Metanephros (tissue), 2 donors: ENCODE measurements around the genes CC2D2B and PIK3AP1.

- RAMPAGE, long total RNA = no peak
Measured at GRCh38 chr10:95628158-95629361, 28.0 kb downstream of the ALDH18A1 start.

- RAMPAGE, long total RNA = no peak
Measured at GRCh38 chr10:95661715-95662175, 5.2 kb upstream of the ALDH18A1 start.

GRCh38 chr10:95756260-95757243 lies 589 bp downstream of the ENTPD1 start:
- RAMPAGE, long total RNA = no peak

- RAMPAGE, long total RNA = no peak
Measured at GRCh38 chr10:95793640-95793978, 37.6 kb downstream of the ENTPD1 start.

DNA sequence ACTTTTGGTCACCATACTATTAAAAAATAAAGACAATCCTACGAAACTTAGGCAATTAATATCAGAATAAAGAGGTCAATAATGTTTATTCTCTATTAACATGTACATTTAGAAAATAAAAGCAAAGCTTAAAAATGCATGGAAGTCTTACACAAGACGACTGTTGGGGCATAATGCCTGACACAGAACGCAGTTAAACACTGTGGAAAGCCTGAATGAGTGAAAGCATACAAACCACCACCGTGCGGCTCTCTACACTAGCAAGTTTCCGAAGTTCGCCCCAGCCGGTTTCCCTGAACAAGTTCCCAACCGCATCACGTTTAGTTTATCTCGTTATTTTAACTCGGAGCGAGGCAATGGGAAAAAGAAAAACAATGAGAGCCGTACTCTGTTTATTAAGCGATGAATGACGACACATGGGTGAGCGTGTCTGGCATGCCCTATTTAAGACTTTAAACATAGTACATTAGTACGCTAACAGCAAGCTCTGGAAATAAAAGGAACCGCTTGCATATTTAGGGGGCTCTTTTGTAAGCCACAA lies 809 bp upstream of the CC2D2B start:
- RAMPAGE, long total RNA = no peak

GRCh38 chr10:95907437-95908563 lies at the start of gene CC2D2B:
TSS of gene CC2D2B (plus strand) at chr10:95907975.
- RAMPAGE, long total RNA = no peak

GRCh38 chr10:96130629-96131204 lies 620 bp downstream of the ZNF518A start:
- RAMPAGE, long total RNA = no peak

DNA sequence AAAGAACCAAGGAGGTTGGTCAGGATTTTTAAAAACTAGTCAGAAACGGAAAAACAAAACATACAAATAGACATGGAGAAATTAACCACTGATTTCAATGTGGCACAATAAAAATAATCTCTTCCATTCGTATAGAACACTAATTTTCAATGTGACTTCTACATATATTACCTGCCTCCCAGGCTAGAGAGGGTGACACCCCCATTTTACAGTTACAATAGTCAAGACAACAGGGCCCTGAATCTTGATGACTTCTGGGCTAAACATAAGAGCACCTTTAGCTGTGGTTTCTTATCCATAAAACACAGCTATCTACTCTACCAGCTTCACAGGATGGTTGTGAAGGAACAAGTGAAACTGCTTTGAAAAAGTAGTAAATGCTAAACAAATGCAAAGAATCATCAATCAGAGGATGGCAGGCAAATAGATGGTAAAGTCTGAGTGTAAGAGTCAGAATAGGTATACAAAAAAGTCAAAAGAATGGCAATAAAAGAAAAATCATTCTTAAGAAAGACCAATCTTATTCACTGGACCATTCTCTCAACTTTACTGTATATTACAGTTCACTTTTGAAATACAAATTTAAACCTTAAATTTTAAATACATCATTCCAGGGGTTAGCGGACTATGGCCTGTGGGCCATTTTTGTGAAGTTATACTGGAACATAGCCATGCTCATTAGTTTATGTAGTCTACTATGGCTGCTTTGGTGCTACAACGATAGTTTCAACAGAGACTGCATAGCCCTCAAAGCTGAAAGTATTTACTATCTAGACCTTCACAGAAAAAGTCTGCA lies 3.7 kb upstream of the TLL2 start:
- RAMPAGE, long total RNA = no peak

DNA sequence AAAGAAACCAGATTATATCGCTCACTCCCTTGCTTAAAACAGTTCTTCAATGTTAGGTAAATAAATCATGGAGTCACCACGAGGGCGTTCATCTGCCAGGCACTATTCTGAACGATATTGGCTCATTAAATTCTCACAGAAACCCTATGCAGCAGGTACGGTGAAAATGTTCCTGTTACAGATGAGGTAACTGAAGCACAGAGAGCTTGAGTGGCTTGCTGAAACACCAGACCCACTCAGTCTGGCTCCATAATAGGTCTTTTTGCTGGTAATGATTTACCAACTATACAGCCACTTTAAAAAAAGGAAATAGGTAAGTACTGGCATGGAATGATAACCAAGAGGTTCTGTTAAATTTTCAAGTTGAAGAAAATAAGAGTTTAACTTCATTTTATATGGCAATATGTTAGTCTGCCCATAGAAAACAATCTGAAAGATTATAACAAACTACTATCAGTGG lies 1.2 kb upstream of the TM9SF3 start:
- RAMPAGE, long total RNA = no peak

DNA sequence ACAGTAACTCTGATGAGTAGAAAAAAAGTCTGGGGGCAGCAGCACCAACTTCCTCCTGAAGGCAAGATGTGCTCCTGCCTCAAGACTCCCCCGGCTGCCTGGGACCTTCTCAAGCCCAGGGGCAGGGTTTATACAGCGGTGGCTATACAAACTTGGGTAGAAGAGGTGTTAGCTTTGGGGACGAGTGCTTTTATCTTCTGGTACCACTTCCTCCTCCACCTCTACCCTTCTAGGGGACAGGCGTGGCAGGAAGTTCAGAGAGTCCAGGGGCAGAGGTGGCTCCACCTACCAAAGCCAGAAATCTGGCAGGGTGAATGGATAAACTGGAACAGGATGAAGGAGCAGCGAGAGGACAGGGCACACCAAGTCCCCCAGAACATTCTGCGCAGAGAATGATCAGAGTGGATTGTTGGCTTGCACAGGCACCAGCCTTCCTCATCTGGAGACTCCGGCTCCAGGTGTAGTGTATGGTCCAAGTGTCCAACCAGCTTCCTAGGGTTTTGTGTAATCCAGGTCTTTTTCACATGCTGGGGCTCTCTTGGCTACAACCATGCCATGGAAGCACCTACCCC lies 24.0 kb upstream of the TM9SF3 start:
- RAMPAGE, long total RNA = no peak

- RAMPAGE, long total RNA = no peak
Measured at GRCh38 chr10:96644673-96645930, 58.3 kb upstream of the TM9SF3 start.

DNA sequence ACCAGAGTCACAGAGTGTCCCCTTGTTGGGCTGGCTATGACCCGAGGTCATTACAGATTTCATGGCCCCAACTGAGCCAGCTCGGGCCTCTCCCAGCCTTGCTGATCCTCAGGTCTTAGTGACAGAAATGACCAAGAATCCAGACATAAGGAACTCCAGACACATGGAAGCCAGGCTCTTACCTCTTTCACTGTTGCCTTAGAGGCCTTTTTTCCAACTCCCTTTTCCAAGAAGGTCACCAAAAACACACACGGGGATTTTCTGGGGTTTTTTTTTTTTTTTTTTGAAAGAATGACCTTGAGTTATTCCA lies 44.0 kb downstream of the PIK3AP1 start:
- RAMPAGE, long total RNA = no peak

GRCh38 chr10:96720345-96721308 lies at the start of gene PIK3AP1:
TSS of gene PIK3AP1 (minus strand) at chr10:96720514.
- RAMPAGE, long total RNA = no peak

GRCh38 chr10:96954971-96955675 lies 123.0 kb downstream of the LCOR start:
- RAMPAGE, long total RNA = no peak

GRCh38 chr10:97134052-97134629 lies 51.6 kb downstream of the SLIT1 start:
- RAMPAGE, long total RNA = no peak

- RAMPAGE, long total RNA = no peak
Measured at GRCh38 chr10:97255951-97256337, 36.5 kb downstream of the ARHGAP19 start.

- RAMPAGE, long total RNA = no peak
Measured at GRCh38 chr10:97270437-97270909, 22.0 kb downstream of the ARHGAP19 start.

DNA sequence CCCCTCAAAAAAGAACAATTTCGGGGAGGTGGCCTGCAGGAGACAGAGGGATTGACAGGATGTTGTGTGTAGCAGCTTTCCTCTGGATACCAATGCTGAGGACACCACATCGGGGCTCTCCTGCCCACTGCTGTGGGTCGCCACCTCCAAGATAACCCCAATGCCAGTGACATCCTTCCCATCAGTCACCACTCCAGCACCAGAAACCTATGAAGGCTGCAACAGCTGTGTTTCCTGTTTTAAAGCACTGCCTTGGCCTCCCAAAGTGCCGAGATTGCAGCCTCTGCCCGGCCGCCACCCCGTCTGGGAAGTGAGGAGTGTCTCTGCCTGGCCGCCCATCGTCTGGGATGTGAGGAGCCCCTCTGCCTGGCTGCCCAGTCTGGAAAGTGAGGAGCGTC lies 17.6 kb downstream of the ARHGAP19 start:
- RAMPAGE, long total RNA = no peak

DNA sequence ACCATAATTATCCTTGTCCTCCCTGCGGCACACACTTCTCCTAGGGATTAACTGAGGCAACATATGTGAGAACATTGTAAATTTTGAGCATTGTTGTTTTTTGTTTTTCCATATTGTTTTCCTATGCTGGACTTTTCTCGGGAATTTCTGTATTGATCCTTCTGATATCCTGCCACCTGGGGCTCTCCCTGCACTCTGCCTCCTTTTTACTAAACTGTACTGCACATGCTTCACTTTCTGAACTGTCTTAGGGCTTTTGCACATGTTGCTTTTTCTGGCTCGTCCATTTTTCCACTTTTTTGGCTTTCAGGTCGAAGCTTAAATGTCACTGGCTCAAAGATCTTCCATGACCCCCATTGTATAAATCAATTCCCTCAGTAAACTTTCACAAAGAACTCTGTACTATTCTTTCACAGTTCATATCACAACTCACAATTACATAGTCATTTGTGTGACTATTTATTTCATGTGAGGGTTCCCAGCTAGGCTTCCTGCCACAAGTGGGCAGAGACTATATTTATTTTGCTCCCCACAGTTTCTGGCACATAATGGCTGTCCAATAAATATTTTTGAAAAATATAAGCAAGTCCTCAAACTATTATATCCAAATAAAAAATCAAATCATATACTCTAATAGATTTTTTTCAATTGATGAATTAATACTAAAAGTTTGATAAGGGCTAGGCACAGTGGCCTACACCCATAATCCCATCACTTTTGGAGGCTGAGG lies 1.5 kb upstream of the ARHGAP19 start:
- RAMPAGE, long total RNA = no peak

DNA sequence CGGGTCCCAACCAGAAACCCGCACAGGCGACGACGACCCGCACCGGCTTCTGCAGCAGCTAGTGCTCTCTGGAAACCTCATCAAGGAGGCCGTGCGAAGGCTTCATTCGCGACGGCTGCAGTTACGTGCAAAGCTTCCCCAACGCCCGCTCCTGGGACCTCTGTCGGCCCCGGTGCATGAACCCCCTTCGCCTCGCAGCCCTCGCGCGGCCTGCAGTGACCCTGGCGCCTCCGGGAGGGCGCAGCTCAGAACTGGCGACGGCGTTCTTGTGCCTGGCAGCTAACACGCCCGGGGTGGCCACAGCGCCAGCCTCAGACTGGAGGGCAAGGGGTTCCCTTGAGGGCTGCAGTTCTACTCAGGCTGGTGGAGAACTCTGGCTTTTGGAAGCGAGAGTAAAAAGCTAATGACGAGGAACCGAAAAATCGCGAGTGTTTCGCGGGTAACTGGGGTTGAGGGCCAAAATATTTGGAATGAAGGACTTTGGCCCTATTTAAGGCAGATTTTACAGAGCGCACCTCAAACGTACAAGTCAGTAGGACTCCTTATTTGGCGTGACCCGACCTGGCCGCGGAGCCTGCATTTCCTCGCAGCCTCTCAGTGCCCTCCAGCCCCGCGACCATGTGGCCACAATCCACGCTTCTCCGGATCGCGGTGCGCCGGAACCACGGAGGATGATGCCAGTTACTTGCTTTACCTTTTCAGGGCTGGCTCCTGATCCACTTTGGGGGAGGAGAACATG lies 1.1 kb downstream of the FRAT1 start:
- RAMPAGE, long total RNA = no peak